ENCODE measurements around a stretch of chr22.

- PRO-cap = no peak
These were observed 10.6 kb downstream of the HMGXB4 start for GRCh38 chr22:35267870-35268270.

DNA sequence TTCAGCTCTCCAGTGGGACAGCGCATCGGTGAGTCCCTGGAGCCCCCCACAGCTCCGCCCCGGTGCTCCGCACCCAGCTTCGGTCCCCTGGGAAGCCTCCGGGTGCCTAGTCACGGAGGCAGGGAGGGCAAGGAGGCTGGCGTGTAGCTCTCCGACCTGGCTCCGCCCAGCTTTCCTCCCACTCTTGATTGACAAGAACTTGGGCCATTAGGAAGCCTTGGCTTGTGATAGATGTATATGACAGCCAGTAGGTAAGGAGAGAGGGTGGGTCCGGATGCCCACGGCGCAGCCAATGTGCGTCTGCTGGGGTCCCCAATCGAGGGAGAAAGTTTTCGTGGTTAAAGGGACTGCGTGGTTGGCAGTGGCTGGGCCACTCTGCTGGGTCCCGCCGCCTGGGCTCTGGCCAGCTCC lies 264 bp downstream of the TOM1 start:
- PRO-cap = bidirectional peak, plus-strand start at position 341 of the sequence, minus-strand start at position 174 of the sequence

DNA sequence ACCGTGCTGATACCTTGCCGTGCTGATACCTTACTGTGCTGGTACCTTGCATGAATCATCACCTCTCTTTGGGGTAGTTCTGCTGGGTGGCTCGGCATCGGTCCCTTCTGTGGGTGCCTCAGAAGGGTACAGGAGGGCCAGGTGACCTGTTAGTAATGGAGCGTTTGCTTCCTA lies 17.0 kb downstream of the TOM1 start:
- PRO-cap = no peak

DNA sequence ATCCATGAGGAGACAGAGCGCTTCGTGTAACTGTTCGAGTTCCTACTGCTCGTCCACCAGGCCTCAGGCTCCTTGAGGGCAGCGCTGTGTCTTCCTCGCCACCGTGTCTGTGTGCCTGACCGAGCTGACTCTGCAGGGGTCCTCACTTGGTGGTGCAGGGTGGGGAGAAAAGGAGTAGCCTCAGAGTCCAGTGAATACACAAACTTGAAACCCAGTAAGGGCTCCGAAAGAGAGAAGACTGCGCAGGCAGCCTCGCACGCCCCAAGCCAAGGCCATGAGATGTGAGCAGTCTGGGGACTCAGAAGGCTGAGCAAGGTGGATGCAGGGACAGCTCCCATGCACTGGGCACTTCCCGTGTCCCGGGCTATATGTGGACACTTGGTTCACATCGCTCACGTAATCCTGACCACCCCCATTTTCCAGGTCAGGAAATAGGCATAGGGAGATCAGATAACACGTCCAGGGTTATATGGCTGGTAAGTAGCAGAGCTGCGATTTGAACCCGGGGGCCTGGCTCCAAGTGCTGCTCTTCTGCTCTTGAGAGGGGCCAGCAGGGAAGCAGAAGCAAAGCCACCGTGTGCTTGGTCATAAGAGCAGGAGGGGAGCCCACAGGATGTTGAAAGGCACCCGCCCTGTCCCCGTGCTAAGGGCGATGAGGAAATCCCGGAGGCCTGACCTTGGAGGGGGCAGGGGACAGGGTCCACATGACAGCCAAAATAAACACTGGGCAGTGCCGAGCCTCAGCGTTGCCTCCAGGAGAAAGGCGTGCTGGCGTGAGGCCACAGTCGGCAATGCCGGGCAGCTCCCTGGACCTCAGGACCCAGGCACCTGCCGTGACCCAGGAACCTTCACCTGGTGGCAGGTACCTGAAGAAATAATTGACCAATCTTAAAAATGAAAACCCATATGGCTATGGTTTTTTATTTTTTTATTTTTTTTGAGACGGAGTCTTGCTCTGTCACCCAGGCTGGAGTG lies 28.6 kb downstream of the TOM1 start:
- PRO-cap = no peak

GRCh38 chr22:35349452-35350466 lies 31.1 kb upstream of the HMOX1 start:
- PRO-cap = no peak

DNA sequence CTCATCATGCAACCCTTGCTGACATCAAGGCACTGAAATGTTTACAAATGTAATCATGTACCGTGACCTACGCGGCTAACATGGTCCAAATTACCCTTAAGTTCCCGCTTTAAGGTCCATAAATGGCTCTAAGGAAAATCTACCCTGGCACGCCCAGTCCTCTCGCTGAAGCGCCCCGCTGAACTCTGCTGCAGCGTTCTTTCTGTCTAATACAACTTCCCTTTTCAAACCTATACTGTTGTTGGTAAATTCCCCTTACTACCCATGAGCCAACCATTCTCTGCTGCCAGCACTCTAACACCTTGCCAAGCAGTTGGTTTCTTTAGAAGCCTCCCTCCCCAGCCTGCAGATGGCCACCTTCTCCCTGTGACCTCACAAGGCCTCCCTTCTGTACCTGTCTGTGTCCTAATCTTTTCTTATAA lies 13.5 kb upstream of the HMOX1 start:
- PRO-cap = no peak

DNA sequence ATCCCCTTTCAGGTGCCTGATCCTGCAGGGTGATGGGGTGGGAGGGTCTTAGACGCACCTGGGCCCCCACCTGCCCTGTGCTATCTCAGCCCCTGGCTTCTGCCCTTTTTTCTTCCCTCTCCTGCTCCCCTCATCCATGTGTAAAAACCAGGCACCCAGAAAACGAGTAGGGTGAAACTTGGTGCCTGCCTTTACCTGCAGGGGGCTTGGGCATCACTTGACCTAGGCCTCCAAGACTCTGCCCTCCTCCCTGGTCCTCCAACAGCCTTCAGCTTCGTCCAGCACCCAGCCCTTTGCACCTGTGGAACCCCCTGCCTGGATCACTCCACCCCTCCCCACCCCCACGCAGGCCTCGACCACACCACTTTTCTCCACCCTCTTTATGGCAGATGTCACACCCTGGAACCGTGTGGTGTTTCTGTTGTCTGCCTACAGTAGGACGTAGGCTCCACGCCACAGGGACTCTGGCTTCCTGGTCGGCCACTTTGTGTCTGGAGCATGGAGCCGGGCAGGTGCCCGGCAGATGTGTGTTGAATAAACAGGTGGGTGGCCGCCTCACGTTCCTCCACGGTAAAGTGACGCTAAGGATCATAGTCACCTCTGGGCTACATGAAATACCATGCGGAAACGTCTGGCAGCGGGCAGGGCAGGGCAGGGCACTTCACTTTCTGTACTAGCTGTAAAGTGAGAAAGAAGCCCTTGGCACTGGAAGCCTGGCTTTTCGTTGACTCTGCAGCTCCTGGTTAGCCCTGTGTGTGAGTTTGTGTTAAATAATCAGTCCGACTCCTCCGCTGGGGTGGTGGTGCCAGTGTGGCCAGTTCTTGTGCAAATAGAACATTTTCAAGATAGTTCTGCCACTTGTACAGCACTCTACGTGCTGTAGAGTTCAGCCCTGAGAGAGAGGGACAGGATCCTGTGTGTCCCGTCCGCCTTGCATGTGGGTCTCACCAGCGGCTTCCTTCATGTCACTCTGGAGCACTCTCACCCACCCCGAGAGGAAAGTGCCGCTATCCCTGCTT lies 52.3 kb downstream of the MCM5 start:
- PRO-cap = no peak

DNA sequence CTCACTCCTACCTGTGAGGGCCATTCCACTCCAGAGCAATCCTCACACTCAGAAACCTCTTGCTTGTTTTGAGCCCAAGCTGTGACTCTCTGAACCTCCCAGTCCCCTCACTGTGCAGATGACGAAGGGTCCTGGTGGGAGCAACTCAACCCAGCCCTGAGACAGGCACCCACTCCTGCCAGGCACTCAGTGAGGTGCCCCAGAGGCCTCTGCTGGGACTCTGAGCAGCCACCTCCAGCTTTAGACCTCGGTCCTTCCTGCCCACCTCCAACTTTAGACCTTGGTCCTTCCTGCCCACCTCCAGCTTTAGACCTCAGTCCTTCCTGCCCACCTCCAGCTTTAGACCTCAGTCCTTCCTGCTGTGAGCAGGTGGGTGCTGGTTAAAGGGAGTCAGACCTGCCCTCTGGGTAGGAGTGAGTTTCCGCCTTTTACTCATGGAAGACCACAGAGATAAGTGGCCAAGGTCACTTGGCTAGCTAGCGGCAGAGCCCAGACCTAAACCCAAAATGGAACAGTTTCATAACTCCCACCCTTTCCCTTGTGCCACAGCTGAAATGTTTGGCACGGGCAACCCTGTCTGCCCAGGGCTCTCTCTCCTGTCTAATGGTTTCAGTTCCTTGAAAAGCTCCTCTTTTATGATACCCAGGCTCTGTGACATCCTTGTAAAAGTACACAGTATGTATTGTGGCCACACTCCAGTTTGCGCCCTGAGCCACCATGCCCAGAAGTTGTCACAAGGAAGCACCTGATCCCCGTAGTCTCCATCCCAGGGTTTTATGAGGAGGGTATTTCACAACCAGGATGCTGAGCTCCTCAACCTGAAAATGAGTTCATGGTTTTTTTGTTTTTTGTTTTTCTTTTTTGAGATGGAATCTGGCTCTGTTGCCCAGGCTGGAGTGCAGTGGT lies 5.3 kb downstream of the MB start:
- PRO-cap = no peak

- PRO-cap = no peak
These were observed 953 bp downstream of the APOL6 start for GRCh38 chr22:35649293-35649504.

DNA sequence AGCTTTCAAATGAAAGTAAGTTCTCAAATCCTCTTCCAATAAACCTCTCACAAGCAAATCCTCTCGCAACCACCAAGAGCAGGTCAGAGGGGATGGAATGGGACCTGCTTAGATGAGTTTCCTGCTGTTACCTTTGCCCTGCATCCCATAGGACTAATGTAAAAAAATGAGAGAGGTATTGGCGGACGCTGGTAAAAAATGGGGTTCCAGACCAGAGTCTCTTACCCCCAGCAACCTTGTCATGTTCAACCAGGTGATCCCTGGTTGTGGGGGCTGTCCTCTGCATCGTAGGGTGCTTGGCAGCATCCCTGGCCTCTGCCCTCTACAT lies 1.3 kb downstream of the APOL6 start:
- PRO-cap = no peak

DNA sequence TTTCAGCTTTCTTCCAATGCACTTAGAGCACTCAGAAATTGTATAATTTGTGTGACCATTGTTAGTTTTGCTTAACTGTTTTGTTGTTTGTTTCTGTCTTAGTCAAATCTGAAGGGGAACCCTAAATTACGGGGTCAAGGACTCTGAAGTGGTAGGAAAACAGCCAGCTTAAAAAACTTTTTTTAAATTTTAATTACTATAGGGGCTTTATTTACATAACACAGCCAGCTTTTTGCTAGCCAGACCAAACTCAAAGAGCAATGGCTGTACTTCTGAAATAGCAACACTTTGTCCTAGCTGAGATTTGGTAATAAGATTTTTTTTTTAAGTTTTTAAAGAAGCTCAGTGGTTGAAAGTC lies 14.8 kb downstream of the APOL6 start:
- PRO-cap = no peak

GRCh38 chr22:35737697-35738027 lies 20.0 kb downstream of the APOL5 start:
- PRO-cap = no peak

- PRO-cap = no peak
These were observed 43.3 kb downstream of the APOL5 start for GRCh38 chr22:35761040-35761367.

GRCh38 chr22:35766719-35767369 lies 49.2 kb downstream of the APOL5 start:
- PRO-cap = no peak

DNA sequence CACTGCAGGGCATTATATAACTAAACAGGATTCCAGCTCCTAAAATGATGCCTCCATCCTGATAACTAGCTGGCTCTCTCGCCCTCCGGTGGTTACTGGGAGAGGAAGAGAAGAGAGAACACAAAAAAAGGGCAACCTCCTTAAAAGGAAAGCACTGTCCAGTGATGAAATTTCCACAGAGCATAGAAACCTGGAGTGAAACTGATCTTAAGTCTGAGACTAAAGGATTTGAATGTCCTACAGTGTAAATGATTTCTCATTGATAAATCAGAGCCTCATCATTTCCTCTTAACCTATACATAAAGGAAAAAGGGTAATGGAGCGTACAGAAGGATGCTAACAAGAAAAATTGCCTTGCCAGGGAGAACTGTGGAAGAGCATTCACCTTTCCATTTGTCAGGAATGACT lies 121.3 kb downstream of the APOL5 start:
- PRO-cap = no peak

DNA sequence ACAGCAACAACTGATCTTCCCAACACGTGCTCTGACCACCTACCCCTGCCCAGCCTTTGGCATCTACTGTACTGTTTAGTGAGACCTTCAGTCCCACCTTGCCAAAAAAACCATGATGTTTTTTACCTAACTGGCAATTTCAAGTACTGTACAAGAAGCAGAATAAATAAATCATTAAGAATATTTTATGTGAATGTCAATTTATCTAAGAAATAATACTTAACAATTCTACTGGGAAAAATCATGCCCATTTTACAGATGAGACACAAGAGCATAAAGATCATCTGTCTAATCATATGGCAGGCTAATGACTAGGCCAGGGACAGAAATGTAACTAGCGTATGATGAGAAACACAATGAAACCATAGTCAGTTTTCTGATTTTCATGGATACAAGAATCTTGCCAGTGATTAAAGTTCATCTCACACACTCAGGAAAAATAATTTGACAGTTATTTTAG lies 143.4 kb downstream of the RBFOX2 start:
- PRO-cap = no peak

GRCh38 chr22:35919808-35920237 lies 108.8 kb downstream of the RBFOX2 start:
- PRO-cap = no peak

- PRO-cap = no peak
These were observed 13.2 kb downstream of the APOL3 start for GRCh38 chr22:36147333-36147772.

GRCh38 chr22:36165416-36165678 lies 4.8 kb upstream of the APOL3 start:
- PRO-cap = no peak

DNA sequence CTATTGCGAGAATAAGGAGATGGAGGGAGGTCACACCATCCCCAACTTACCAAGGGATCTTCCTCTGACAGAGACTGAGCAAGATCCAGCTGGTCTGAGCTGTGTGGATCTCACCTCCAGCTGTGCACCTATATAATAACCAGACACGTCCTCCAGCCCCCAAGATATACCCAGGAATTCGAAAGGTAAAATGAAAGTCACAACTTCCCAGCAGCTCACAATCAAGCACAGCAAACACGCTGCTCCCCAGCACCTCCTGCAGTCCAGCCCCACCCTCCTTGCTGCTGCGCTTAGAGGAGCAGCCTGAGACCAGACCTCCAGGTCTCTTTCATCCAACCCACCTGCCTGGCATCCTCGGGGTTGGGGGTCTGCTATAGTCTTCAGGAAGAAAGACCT lies 3.0 kb upstream of the APOL4 start:
- PRO-cap = no peak

Measured in osteocyte (in vitro differentiated cells).